Colon Carcinoma Metastatic in the Brain (tissue), 2 donors: ENCODE measurements around a stretch of chr9.

DNA sequence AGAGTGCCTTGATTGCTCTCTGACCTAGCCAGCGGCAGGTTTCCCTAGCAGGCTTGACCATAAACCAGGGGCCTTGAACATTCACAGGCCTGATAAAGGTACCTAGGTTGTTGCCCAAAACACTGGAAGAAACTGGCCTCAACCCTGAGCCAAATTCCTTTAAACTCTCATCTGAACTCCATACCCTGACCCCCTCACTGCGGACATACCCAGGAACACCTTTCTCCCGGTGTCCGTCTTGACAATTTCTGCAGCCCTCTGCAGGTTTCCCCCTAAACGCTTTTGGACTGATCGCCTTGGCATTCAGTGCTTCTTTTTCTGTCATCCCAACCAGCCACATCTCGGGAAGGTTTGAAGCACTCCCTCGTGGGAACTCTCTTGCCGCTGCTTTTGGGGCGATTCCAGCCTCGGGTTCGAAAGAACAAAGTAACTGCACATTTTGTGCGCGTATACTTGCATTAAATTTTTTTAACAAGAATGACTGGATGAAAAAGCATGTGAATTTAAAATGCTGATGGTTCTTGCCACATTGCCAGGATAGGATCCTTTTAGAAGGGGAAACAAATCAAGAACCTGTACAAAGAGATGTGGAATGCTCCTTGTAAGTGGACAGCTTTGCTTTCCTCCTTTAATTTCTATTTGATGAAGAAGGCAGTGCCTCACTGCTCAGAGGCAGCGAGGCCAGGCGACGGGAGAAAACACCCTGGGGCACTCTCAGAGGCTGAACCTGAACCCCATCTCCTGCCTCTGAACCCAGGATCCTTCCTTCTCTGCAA, 694 bp downstream of the PSMD5 start:
- PRO-cap, 2 experiments, result no peak in any of the 2 experiments

- PRO-cap, 2 experiments, result no peak in any of the 2 experiments
Measured at GRCh38 chr9:120855751-120856844, 13.4 kb upstream of the PSMD5 start.

GRCh38 chr9:120874797-120875408, 2.1 kb downstream of the PHF19 start:
- PRO-cap, 2 experiments, result peak in 1 of 2 experiments; most common plus-strand start chr9:120875100 (in 1)

DNA sequence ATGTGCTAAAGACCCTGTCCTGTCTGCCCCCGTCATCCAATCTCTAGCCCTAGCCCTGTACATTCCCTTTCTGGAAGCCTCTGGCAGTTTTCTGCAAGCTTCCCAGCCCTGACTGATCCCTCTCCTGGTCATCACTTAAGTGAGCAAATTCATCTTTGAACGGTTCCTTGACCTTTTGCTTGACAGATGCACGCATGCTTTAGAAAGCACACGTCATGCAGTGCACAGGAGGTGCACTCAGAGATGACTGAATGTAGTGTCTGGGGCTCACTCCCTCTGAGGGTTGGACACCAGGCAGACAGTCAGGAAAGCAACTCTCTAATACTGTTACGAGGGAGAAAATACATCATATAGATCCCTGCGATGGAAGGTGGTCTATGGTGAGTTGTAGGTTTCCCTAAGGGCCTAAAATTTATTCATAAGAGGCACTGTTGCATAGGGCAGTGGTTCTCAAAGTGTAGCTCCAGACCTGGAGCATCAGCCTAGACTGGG, 16.5 kb upstream of the PHF19 start:
- PRO-cap, 2 experiments, result no peak in any of the 2 experiments

GRCh38 chr9:120903850-120905025, 22.4 kb downstream of the TRAF1 start:
- PRO-cap, 2 experiments, result no peak in any of the 2 experiments

DNA sequence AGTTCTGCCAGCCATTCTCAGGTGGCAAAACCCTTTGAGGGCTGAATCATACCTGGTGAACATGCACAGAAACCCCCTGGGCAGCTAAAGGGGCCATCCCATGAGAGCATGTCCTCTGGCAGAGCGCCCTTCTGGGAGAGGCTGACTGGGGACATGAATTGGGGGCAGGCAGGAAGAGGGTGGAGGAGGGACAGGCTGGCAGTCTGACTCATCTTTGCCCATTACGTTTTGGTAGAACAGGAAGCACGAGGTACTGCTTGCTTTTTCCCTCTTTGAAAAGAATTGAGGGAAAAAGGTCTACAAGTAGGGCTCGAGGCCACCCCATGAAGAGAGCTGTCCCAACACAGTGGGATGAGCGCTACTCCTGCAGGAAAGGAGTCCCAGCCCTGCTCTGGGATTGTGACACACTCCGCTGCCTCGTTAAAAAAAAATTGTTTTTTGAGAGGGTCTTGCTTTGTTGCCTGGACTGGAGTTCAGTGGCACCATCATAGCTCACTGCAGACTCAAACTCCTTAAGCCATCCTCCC, 16.6 kb downstream of the TRAF1 start:
- PRO-cap, 2 experiments, result no peak in any of the 2 experiments

DNA sequence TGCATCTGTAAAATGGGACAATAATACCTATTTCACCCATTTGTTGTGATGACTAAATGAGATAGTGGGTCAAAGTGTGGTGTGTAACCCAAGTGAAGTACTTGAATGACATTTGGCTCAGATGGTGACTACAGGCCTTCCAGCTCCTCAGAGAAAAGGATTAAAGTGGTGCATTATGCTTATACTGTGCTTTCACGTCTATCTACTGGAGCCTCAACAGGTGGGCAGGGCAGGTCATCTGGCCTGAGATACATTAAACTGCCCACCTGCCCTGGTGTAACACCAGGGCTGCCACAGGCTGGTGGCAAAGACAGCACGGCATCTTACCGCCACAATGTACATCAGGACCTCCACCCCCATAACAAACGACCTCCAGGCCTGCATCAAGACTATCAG, 825 bp upstream of the TRAF1 start:
- PRO-cap, 2 experiments, result no peak in any of the 2 experiments

GRCh38 chr9:121266814-121267270, 1.1 kb upstream of the GSN start:
- PRO-cap, 2 experiments, result no peak in any of the 2 experiments

DNA sequence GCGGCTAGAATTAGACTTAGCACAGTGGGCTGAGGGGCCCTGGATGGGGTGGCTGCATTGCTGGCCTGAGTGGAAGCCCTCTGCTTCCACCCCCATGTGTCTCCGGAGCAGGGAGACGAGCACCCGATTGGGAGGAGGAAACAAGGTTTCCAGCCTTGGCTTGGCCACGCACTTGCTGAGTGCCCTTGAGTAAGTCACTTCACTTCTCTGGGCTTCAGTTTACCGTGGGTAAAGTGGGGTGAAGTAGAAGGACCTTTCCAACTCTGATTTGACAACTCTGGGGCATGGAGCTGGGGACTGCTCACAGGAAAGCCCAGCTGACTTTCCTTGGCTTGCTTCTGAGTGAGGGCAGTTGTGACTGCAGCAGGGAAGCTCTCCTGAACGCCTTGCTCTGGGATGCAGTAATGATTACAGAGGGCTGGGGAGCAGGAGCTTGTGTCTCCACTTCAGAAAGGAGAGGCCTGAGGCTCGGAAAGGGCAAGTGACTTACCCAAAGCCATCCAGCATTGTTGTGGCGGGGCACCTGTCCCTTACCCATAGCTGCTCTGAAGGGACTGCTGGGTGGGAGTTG, 41.1 kb downstream of the GSN start:
- PRO-cap, 2 experiments, result no peak in any of the 2 experiments

- PRO-cap, 2 experiments, result no peak in any of the 2 experiments
Measured at GRCh38 chr9:121349043-121349509, 21.0 kb downstream of the STOM start.

DNA sequence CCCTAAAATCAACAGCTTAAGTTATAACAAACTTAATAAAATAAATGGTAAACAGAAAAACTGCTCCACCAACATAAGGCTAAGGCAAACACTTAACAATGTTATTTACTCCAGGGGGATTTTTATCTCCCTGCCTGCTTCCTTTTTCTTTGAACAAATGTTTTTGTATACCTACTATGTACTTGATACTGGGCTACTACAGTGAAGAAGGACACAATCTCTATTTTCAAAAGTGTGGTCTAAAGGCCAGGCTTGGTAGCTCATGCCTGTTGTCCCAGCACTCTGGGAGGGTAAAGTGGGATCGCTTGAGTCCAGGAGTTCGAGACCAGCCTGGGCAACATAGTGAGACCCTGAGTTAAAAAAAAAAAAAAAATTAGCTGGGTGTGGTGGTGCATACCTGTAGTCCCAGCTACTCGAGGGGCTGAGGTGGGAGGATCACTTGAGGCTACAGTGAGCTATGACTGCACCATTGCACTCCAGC, 3.4 kb downstream of the STOM start:
- PRO-cap, 2 experiments, result no peak in any of the 2 experiments

DNA sequence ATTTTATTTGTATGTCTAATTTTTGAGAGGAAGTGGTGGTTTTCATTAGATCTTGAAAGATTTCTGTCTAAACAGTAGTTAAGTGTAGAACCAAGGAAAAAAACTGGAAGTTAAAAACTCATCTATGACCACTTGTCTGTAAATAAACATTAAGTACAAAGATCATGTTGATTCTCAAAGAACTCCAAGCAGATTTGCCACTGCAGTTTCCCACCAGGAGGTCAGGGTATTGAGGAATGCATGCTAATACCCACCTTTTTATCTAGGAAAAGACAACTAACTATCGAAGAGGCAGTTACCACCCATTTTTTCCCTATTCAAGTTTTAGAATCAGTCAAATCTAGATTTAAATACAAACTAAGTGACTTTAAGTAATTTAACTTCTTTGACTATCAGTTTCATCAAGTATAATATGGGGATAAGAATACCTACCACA, 1.9 kb downstream of the STOM start:
- PRO-cap, 2 experiments, result no peak in any of the 2 experiments

DNA sequence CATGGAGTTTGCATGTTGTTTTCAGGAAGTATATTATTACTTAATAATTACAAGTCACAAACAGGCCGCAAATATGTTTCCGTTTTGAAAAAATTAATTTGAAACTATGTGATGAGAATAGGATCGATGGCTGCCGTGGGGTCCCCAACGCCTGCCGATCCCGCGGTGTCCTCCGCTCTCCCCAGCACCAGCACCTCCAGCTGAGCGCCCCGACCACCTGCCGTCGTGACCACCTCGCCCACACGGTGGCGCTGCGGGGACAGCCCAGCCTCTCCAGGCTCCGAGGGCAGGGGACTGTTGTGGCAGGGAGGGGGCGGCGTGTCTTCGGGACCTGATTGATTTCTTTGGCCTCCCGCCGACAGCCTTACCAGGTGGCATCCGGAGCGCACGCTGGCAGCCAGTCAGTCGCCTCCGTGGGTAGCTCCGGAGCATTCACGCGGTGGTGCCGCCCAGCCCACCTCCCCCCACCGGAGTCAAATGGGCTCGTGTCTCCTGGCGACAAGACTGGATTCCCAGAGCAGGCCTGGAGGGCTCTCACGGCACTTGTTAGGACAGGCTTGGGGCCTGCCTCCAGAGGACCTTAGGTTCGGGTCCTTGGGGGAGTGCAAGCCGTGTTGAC, 50.9 kb upstream of the GGTA1 start:
- PRO-cap, 2 experiments, result no peak in any of the 2 experiments

DNA sequence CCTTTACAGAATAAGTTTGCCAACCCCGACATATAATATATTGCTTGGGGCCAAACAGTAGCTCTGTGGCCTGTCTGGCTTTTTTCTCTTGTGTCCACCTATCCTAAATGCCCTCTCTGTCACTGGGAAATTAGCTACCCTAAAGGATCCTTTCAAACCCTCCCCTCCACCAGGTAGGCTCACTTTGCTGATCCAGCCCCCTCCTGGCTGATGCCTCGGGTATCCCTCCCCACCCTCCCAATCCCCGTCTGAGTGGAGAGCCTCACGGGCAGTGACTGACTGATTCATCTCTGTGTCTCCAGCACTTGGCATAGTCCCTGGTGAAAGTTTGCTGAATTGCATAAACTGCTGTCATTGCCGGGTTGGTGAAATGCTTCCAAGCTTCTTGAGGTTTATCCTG, 56.7 kb upstream of the GGTA1 start:
- PRO-cap, 2 experiments, result no peak in any of the 2 experiments

- PRO-cap, 2 experiments, result no peak in any of the 2 experiments
Measured at GRCh38 chr9:121566394-121567355, 67.0 kb upstream of the GGTA1 start.

- PRO-cap, 2 experiments, result no peak in any of the 2 experiments
Measured at GRCh38 chr9:121601079-121601613, 50.3 kb upstream of the DAB2IP start.

DNA sequence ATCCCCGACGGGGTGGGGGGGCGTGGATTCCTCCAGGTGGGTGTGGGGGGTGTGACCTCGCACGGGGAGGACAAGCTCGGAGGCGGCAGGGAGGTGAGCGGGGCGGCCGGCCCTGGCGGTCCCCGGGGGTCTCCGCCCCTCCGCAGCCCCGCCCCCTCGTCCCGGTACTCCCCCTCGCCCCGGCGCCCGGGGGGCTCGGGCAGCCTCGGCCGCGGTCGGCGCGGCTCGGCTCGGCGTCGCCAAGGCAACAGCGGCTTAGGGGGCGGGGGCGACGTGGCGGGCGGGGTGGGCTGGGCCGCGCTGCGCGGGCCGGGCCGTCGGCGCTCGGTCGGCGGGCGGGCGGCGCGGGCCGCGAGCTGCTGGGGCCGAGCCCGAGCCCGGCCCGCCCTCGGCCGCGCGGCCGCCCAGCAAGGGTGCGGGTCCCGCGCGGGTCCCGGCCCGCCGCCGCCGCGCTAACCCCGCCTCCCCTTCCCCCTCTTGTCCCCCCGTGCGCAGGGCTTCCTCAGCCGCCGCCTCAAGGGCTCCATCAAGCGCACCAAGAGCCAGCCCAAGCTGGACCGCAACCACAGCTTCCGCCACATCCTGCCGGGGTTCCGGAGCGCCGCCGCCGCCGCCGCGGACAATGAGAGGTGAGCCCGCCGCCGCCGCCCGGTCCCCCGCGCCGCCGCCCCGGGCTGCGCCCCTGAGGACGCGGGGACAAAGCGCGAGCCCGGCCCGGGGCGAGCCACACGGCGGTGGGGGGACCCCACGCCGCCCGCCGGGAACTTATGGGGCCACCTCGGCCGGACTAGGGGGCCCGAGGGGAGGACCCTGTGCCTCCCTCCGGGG, 47.6 kb downstream of the DAB2IP start:
- PRO-cap, 2 experiments, result no peak in any of the 2 experiments

DNA sequence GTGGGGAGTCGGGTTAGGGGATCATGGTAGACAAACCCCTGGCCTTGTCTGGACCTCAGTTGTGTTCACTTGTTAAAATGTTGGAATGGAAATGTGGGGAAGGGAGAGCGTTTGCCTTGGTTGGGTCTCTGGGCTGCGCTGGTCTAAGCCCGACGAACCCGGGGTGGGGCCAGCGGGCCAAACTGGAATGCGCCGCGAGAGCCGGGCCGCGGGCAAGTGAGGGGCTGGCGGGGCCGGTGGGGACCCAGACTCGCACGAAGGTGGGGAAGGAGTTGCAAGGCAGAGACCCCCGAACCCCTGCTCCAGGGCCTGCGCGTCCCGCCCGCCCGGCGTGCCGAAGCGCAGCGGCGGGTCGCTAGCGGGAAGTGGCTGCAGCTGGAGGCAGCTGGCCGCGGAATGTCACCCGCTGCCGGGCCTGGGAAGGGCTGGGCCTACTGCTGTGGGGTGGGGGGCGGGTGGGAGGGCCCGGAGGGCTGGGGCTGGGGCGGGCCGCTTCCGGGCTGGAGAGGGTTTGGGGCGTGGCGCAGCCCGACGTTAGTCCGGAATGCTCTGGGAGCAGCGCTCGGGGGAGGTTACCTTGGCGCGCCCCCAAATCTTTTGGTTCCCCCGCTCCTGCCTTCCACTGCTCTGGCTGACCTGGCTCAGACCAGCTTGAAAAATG, 84.8 kb downstream of the DAB2IP start:
- PRO-cap, 2 experiments, result peak in 2 of 2 experiments; most common plus-strand start position 537 of the sequence (in 2); most common minus-strand start position 398 of the sequence (in 1)

GRCh38 chr9:121738702-121739611, 87.5 kb downstream of the DAB2IP start:
- PRO-cap, 2 experiments, result no peak in any of the 2 experiments

DNA sequence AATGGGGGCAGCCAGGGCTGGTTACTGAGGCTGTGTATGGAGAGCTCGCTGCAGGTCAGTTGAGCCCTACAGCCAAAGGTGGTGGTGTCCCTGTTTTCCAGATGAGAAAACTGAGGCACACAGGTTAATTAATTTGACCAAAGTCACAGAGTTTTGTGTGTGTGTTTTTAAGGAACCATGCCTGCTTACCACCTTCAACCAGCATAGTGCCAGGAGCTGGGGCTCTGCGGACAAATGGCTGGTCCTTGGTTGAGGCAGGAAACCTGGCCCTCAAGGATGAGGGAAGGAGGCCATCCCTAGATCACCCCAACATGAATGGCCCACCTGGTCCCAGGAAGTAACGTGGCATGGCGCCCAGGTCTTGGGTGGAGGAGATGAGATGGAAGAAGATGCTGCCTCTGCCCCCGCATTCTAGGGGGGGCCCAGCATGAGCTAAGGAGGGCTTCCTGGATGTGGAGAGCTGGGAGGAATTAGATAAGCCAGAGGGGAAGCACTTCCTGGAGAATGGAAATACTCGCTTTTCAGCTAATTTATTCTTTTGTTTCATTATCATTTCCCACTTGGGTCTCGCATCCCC, 94.9 kb downstream of the DAB2IP start:
- PRO-cap, 2 experiments, result no peak in any of the 2 experiments